Right common carotid artery plus branches (tissue), 1 donor: ENCODE results near the genes OMP, AQP11, AAMDC and ALG8.

DNA sequence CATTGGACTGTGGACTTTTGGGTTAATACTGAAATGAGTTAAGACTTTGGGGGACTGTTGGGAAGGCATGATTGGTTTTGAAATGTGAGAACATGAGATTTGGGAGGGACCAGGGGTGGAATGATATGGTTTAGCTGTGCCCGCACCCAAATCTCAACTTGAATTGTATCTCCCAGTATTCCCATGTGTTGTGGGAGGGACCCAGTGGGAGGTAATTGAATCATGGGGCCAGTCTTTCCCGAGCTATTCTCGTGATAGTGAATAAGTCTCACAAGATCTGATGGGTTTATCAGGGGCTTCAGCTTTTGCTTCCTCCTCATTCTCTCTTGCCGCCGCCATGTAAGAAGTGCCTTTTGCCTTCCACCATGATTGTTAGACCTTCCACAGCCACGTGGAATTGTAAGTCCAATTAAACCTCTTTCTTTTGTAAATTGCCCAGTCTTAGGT, 9.2 kb downstream of the TSKU start:
- PRO-cap: no peak

DNA sequence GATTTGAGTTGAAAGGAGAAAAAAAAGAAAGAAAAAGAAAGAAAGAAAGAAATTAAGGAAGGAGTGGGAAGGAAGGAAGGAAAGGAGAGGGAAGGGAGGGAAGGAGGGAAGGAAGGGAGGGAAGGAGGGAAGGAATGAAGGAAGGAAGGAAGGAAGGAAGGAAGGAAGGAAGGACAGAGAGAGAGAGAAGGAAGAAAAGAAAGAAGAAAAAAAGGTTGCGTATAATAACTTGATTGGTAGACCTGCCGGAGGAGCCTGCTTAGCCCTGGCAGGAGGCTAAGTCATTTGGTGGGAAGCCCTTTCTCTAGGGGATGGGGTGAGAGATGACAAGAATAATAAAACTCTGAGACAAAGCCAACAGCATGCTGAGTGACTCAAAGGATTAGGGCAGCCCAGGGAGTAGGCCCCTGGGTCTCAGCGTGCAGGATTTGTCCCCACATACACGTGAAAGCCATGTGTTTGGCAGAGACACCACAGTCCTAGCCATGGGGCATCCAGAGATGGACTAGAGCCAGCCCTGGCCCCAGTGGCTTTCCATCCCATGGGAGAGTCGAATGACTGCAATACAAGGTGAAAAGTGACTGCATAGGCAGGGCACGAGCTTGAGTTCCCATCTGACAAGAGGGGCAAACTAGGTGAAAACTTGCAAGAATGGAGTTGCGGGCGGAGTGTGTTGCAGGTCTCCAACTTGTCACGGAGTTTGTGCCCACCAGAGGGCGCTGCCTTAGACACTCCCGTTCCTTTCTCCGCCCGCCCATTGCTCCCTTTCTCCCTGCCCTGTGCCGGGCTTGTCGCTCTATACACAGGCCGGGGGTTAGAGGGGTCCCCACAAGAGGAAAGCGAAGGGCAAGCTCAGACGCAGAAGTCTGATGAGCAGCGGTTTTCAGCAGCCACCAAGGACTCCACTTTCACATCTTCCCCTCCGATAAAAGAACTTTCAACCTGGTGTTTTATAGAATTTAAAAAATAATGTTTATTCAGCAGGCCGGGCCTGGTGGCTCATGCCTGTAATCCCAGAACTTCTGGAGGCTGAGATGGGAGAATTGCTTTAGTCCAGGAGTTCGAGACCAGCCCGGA, 24.1 kb downstream of the TSKU start:
- PRO-cap: no peak

GRCh38 chr11:77027687-77028287, 6.4 kb upstream of the B3GNT6 start:
- PRO-cap: no peak

GRCh38 chr11:77102394-77103237, at the start of gene OMP:
Gene OMP (plus strand): TSS chr11:77102840.
- PRO-cap: no peak

- PRO-cap: no peak
Measured at GRCh38 chr11:77126097-77126469, 2.0 kb upstream of the MYO7A start.

GRCh38 chr11:77147452-77148482, 19.7 kb downstream of the MYO7A start:
- PRO-cap: no peak

DNA sequence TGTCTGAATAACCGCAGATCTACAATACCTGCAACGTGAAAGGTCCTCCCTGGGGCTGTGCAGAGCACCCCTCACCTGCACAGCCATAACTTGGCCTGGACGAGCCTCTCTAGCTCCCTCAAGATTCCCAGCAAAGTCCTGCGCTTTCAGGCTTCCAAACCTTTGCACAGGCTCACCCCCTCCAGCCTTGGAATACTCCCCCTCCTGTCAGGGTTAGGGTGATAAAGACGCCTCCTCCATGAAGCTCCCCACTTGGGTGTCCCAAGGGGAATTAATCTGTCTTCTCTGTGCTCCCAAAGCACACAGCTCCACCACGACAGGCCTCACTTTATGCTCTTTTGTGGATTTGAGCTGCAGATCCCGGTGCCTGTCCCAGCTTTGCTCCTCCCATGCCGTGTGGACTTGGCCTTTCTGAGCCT, 46.2 kb downstream of the MYO7A start:
- PRO-cap: no peak

GRCh38 chr11:77471317-77472148, 2.4 kb downstream of the PAK1 start:
- PRO-cap: no peak

- PRO-cap: no peak
Measured at GRCh38 chr11:77588772-77589310, 912 bp upstream of the AQP11 start.

GRCh38 chr11:77589311-77590334, at the start of gene AQP11:
Gene AQP11 (plus strand): TSS chr11:77589953.
- PRO-cap: bidirectional peak, plus-strand start at chr11:77589664, minus-strand start at chr11:77589545; bidirectional peak, plus-strand start at chr11:77589953, minus-strand start at chr11:77589885; unidirectional peak, minus-strand start at chr11:77590051; unidirectional peak, minus-strand start at chr11:77590239

DNA sequence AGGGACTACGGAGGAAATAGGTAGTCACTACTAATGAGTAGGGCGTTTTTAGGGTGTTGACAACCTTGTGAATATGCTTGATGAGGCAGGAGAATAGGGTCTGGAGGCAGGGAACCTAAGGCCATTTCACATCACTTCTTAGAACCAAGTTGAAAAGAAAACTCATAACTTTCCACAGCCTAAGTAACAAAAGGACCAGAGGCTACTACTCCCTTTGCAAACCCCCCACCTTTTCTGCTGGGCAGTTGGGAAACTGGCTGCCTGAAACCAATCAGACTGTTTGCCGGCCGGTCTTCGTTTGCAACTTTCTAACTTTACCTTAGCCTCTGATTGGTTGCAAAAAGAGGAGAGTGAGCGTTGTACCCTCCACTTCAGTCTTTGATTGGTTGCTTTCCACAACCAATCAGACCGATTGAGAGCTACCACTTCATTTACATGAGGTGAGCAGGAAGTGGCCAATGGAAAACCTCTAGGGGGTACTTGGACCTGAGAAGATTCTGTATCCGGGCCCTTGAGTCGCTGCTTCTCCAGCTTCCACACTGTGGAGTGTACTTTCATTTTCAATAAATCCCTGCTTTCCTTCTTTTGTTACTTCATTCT, 18.7 kb upstream of the CLNS1A start:
- PRO-cap: no peak

DNA sequence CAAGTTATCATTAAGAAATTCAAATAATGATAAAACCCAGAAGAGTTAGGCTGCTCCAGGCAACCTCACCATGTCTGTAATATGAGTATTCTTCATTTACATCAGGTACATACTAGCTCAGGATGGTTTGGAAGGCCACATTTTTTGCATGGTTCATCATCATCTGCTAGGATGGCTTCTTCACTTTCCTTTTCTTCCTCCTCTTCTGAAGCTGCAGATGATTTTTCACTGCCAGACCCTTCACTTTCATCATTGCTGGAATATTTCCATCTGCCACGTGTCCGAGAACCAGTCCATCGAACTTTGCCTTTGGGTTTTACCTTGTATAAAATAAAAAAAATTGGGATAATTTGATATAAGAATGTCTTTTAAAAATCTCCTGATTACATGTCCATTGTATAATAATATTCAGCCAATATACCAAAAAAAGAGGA, 60.8 kb upstream of the CLNS1A start:
- PRO-cap: no peak

GRCh38 chr11:77821070-77821573, at the start of gene AAMDC:
Gene AAMDC (plus strand): TSS chr11:77821144.
- PRO-cap: bidirectional peak, plus-strand start at chr11:77821144, minus-strand start at chr11:77820722

DNA sequence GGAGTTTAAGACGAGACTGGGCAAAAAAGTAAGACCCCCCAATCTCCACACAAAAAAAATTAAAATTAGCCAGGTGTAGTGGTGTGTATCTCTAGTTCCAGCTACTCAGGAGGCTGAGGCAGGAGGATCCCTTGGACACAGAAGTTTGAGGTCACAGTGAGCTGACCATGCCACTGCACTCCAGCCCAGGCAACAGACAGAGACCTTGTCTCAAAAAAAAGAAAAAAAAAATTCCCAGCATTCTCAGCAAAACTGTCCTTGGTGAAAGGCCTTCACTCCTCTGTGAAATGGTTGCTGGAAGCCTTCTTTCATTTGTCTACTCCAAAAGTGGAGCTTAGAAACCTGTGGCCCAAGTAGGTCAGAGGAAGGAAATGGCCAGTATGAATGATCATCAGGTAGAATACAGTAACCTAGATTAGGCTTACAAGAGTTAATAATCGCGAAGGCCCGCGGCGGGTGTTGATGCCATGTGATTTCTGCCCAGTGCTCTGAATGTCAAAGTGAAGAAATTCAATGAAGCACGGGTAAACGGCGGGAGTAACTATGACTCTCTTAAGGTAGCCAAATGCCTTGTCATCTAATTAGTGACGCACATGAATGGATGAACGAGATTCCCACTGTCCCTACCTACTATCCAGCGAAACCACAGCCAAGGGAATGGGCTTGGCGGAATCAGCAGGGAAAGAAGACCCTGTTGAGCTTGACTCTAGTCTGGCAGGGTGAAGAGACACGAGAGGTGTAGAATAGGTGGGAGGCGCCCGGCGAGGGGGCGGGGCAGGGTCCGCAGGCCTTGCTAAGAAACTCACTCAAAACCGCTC, 65.3 kb downstream of the AAMDC start:
- PRO-cap: no peak

DNA sequence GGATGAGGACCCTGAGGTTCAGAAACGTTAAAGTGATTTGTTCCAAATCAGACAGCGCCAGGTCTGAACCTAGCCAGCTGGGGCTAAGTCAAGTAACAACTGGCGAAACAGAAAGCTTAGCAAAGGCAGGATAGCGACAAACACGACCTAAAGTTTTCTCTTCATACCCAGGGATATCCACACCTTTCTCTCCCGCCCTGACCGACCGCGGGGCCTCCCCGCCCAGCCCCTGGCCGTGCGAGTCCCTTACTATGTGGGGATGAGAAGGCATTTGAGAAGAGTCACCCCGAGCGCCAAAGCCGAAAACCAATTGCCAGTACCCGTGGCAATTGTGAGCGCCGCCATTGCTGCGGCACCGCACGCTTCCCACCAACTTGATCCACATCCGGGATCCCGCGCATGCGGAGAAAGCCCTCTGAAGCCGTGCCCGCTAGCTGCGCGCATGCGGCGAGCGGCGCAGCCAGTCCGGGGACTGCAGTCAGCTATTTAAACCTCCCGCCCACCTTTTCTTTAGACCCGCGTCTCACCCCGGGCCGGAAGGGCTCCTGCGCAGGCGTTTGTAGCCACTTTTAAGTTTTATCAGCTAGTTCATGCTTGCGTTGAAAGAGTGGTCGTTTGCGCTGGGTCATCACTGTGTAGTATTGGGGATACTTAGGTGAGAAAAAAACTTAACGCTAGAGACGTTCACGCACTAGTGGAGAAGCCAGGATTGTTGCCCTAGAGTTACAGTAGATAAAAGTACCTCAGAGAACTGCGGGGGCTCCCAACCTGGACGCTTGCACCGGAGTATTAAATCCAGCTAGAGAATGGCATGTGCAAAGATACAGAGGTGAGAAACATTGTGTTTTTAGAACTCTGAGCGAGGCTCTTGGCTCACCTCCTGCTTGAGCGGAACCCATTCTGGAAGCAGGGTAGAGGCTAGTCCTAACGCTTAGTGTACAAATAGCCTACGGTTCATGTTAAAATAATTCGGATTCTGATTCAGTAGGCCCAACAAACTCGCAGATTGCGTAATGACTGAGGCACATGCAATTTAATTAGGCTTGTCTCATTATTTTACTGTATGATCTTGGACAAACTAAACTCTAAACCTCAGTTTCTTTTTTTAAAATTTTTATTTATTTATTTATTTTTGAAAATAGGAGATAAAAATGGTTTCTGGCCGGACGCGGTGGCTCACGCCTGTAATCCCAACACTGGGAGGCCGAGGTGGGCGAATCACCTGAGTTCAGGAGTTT, at the start of gene ALG8:
Gene ALG8 (minus strand): TSS at position 383 of the 1,238 bp plus-strand sequence.
- PRO-cap: bidirectional peak, plus-strand start at position 513 of the sequence, minus-strand start at position 380 of the sequence

GRCh38 chr11:78293386-78294119, 104.8 kb downstream of the USP35 start:
- PRO-cap: no peak

DNA sequence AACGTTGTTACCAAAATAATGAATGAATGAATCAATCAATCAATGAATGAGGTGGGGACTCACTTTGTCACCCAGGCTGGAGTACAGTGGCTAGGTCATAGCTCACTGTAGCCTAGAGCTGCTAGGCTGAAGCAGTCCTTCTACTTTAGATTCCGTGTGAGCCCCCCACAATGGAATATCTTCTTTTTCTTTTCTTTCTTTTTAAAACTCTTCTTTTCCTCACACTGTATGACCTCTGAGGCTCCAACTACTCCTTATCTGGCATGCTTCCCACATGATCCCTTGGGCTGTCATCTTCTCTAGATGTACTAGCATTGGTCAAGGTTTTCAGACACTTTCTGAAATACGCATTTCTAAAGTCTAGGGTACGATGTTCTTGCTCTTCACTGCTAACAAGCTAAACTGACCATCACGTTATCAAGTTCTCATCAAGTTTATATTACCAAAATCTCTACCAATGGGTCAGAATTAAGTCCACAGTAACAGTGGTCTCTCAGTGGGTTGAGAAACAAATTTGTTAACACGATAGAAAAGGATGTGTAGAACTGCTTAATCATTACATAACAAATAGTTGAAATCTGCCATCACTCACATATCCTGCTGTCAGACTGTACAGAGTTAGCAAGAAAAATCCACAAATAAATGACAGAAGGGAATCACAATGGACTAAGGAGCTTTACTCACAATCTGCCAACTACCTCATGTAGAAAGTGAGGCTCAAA, 30.4 kb downstream of the GAB2 start:
- PRO-cap: no peak

GRCh38 chr11:78418820-78419775, 1.5 kb upstream of the GAB2 start:
- PRO-cap: bidirectional peak, plus-strand start at chr11:78419619, minus-strand start at chr11:78419556

GRCh38 chr11:78427562-78428441, 10.2 kb upstream of the GAB2 start:
- PRO-cap: bidirectional peak, plus-strand start at chr11:78427964, minus-strand start at chr11:78427894

GRCh38 chr11:78828822-78829351, 254.2 kb upstream of the NARS2 start:
- PRO-cap: no peak